Colon Carcinoma Metastatic in the Brain (tissue), 2 donors: ENCODE data around the gene LGALS8.

DNA sequence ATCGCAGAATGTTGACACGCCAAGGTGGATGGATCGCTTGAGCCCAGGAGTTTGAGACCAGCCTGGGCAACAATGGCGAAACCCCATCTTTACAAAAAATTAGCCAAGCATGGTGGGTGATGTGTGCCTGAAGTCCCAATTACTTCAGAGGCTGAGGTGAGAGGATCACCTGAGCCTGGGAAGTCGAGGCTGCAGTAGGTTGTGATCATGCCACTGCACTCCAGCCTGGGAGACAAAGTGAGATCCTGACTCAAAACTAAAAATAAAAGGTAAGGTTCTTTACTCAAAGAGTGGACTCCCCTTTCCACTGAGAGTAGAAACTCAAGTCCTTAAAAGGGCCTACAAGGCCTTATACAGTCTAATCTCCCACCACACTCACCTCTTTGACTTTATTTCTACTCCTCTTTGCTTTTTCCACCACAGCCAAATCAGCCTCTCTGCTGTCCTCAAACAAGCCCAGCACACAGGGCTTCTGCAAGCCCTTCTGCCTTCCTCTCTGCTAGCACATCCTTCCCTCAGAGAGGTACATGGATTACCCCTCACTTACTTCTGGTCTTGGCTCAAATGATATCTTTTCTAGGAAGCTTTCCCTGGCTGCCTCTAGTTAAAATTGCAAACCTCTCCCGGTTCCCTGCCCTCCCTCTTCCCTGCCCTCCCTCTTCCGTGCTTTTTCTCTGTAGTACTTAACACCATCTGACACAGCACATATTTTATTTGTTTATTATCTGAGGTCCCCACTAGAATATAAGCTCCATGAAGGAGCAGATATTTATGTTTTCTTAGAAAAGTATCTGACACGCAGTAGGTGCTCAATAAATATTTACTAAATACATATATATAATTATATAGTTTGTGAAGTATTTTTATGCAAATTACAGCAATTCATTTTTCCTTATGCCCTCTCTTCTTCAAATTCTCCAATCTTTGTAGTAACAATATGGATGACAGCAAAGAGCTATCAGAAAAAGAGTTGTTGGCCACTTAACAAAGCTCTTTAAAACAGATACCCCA is 1.7 kb downstream of the LYST start:
- PRO-cap, 2 experiments: no peak in any of the 2 experiments

DNA sequence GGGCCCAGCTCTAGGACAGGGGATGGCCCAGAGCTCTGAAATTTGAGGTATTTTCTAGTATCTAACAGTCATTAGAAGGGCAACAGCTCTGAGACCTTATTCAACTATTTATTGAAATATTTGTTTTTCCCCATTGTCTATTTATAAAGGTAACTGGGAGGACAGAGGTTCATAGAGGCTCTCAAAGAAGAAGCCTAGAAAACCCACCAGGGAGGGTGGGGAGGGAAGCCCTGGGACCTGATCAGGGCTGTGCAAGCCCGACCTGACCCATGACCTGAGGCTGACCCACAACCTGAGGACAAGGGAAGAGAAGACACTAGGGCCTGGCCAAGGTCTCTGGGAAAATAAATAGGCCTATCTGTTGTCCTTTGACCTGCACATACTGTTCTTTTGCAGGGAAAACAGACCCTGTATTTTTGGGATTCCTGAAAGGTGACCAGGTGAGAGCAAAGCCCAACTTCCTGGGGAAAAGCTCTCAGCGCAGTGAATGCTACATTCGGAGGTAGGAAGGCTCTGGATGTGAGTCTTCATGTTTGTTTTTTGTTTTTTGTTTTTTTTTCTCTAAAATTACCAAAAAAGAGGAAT is 25.9 kb upstream of the LYST start:
- PRO-cap, 2 experiments: no peak in any of the 2 experiments

GRCh38 chr1:235932090-235932725 is 65.5 kb upstream of the LYST start:
- PRO-cap, 2 experiments: no peak in any of the 2 experiments

- PRO-cap, 2 experiments: no peak in any of the 2 experiments
Measured at GRCh38 chr1:236001469-236002113, 63.3 kb downstream of the NID1 start.

- PRO-cap, 2 experiments: no peak in any of the 2 experiments
Measured at GRCh38 chr1:236057907-236058463, 6.9 kb downstream of the NID1 start.

DNA sequence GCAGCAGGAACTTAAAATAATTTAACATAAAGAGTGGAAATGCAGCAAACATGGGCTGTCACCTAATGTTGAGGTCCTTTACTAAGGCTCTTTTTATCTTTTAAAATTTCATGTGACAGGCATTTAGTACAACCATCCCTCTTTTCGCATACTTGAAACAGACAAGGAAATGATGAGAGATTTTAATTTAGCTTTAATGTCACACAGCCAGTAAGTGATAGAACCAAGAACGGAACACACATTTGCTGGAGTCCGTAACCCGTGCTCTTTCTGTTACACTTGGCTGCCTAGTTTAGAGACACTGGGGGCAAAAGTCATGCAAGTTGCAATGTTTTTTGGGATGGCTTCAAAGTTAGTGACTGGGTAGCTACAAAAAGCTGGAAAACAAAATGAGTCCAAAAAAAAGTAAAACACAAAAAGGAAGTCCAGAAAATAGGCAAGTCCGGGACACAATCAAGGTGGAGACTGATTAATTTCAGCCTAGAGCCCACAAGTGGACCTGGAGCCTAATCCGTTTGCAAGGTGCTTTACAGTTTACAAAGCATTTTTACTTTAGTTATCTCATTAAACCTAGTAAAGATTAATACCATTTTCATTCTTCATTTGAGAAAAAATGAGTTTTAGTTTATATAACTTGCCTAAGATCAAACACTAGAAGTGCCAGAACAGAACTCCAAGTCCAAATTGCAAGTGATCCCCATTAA is 5.8 kb downstream of the NID1 start:
- PRO-cap, 2 experiments: no peak in any of the 2 experiments

GRCh38 chr1:236066609-236067430 is 1.9 kb upstream of the NID1 start:
- PRO-cap, 2 experiments: no peak in any of the 2 experiments

DNA sequence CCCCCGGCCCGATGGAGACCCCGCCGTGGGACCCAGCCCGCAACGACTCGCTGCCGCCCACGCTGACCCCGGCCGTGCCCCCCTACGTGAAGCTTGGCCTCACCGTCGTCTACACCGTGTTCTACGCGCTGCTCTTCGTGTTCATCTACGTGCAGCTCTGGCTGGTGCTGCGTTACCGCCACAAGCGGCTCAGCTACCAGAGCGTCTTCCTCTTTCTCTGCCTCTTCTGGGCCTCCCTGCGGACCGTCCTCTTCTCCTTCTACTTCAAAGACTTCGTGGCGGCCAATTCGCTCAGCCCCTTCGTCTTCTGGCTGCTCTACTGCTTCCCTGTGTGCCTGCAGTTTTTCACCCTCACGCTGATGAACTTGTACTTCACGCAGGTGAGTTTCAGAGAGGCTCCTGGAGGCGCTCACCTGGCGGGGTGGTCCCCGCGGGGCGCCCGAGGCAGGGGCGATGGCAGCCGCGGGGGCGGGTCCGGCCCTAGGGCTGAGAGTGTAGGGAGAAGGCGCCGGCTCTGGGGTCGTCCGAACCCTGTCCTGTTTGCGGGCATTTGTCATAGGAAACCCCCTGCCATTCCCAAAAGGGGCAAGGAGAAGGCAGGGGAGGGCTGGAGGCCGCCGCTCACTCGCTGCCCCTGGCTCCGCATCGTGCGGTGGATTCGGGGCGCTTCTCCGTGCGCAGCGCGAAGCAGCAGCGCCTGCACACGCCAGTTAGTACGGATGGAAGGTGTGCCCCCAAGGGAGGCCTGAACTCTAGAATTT is 498 bp downstream of the GPR137B start:
- PRO-cap, 2 experiments: no peak in any of the 2 experiments

- PRO-cap, 2 experiments: no peak in any of the 2 experiments
Measured at GRCh38 chr1:236281272-236281834, 405 bp downstream of the ERO1B start.

DNA sequence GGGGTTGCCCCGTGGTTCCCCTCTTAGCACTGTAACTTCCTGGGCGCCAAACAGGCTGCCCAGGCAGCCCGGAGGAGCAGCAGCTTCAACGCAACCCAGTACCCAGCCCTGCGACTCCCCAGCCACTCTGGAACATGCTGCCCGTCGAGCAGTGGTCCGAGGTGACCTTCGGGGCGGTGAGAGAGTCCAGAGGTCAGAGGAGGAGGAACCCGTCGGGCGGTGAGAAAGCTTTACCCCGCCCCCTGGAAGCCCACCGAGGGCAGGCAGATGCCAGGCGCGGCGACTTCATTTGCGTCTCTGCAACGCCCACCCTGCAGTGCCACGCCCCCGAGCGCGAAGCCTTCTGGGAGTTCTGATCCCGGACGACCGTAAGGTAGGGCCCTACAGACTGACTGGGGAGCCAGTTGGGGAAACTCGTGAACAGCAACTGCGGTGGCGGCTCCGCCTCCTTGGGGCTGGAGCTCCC is 46.1 kb upstream of the EDARADD start:
- PRO-cap, 2 experiments: no peak in any of the 2 experiments

GRCh38 chr1:236522845-236524159 is at the start of gene LGALS8:
TSS of gene LGALS8 (plus strand) at chr1:236523982.
- PRO-cap, 2 experiments: peak in 2 of 2 experiments; most common plus-strand start chr1:236523769 (in 2); most common minus-strand start chr1:236523836 (in 2)

GRCh38 chr1:236693509-236694072 is 7.3 kb downstream of the ACTN2 start:
- PRO-cap, 2 experiments: no peak in any of the 2 experiments

- PRO-cap, 2 experiments: no peak in any of the 2 experiments
Measured at GRCh38 chr1:236699252-236699809, 13.0 kb downstream of the ACTN2 start.

GRCh38 chr1:236710531-236710930 is 24.2 kb downstream of the ACTN2 start:
- PRO-cap, 2 experiments: no peak in any of the 2 experiments

GRCh38 chr1:236736944-236737300 is 50.6 kb downstream of the ACTN2 start:
- PRO-cap, 2 experiments: no peak in any of the 2 experiments

DNA sequence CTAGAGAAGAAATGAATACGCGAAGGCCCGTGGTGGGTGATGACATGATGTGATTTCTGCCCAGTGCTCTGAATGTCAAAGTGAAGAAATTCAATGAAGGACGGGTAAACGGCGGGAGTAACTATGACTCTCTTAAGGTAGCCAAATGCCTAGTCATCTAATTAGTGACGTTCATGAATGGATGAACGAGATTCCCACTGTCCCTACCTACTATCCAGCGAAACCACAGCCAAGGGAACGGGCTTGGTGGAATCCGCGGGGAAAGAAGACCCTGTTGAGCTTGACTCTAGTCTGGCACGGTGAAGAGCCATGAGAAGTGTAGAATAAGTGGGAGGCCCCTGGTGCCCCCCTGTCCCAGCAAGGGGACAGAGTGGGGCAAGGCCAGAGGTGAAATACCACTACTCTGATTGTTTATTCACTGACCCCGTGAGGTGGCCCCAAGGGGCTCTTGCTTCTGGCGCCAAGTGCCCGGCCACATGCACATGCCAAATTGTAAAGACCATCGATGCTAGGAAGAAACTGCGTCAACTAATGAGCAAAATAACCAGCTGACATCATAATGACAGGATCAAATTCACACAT is 287.6 kb downstream of the ZP4 start:
- PRO-cap, 2 experiments: no peak in any of the 2 experiments

- PRO-cap, 2 experiments: no peak in any of the 2 experiments
Measured at GRCh38 chr1:237614147-237614783, 276.5 kb downstream of the ZP4 start.

DNA sequence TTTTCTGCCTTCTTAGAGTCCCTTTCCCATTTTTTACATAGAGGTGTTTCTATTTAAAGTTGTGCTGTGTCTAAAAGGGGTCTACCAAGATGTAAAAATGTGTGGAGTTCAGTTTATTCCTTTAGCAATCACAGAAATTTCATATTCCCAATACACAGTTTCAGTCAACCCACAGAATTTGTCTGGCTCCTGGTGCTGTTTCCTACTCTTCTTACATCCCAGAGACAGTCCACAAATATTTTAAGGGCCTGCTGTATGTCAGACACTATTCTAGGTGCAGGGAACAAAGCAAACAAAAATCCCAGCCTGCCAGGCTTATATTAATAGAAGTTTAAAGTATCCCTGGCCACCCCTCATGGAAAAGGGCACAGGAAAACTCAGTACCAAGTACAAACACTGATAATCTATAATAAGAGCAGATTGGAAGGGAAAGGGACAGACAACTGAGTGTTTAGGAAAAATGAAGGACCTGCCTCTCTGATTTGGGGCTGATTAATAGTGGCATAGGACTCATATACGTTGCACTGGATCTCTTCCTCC is 194.9 kb downstream of the ZP4 start:
- PRO-cap, 2 experiments: no peak in any of the 2 experiments

- PRO-cap, 2 experiments: no peak in any of the 2 experiments
Measured at GRCh38 chr1:237726730-237727371, 163.9 kb downstream of the ZP4 start.

- PRO-cap, 2 experiments: no peak in any of the 2 experiments
Measured at GRCh38 chr1:237864431-237864867, 26.3 kb downstream of the ZP4 start.